M059J (cell line): ENCODE measurements around a stretch of chr2.

- RAMPAGE, long total RNA: no peak
Measured at GRCh38 chr2:237731679-237731968, 67.0 kb upstream of the RBM44 start.

- RAMPAGE, long total RNA: no peak
Measured at GRCh38 chr2:237735767-237736068, 62.9 kb upstream of the RBM44 start.

GRCh38 chr2:237904903-237905758 is 45.7 kb downstream of the RAMP1 start:
- RAMPAGE, long total RNA: no peak

GRCh38 chr2:238139034-238139887 is 793 bp downstream of the KLHL30 start:
- RAMPAGE, long total RNA: no peak

- RAMPAGE, long total RNA: no peak
Measured at GRCh38 chr2:238199639-238200186, 3.8 kb downstream of the ILKAP start.

DNA sequence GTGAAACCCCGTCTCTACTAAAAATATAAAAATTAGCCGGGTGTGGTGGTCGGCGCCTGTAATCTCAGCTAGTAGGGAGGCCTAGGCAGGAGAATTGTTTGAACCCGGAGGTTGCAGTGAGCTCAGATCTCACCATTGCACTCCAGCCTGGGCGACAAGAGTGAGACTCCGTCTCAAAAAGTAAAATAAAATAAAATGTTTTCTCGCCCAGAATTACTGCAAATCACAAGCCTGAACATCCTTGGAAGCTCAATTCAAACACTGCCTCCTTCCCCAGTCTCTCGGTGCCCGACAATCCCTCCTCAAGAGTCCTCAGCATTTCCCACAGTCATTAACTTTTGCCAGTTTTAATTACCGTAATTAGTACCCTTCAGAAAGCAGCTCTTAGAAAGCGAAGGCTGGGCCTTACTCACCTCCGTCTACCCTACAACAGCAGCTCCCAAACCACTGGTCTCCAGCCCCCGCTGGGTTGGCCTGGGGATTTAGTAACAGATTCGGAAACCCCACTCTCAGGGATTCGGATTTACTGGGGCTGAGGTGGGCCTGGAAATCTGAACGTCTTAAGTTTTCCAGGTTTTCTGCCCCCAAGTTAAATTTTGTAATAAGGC is 1.3 kb downstream of the ILKAP start:
- RAMPAGE, long total RNA: no peak

DNA sequence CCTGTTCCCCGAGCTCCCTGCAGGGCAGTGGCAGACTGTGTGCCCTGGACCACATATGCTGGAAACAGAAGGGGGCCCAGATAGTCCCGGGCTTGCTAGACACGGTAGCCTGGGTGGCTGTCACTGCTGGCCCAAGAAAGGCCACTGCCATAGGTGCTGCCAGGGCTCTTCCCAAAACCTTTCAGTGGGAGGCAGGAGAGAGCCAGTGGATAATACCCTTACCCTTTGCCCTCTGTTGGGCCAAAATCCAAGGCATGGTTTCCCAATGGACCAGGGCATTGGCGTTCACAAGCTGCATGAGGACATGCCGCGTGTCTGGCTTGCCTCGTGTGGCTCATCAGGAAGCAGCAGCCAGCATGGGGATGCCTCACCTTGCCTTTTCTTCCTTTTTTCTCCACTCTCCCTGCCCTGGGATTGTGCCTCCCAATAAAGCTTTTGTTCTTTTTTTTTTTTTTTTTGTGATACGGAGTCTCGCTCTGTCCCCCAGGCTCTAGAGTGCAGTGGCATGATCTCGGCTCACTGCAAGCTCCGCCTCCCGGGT is 9.3 kb upstream of the PER2 start:
- RAMPAGE, long total RNA: no peak

DNA sequence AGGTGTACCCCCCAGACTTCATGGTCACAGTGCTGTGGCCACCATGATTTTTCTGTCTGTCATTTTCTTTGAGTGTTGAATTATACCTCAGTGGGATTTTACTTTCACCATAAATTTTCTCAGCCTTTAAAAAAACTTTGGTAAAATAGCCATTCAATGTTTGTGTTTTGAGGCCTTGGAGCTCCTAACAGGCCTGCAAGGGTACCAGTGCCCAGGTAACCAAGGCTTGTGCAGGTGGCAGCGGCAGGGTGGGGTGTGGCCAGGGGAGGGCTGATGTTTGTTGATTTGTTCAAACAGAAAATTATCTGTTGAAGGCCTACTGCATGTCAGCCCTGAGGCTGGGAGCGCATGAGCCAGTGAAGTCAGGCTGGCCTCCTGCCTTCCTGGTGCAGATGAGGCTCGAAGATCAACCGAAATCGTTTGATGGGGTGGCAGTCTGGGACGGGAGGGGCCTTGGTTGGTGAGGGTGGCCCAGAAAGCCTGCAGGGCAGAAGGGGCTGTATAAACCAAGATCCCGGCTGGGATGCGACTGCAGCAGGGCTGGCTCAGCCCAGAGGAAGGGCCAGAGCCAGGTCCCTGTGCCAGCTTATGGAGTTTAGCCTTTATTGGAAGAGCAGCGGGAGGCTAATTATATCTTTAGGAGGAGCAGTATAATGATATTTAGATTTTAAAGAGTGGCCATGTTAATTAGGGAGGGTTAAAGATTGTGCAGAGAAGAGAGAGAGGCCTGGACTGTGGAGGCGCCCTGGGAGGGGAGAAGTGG is 24.8 kb downstream of the TRAF3IP1 start:
- RAMPAGE, long total RNA: no peak

GRCh38 chr2:238554388-238554827 is 127.7 kb downstream of the ASB1 start:
- RAMPAGE, long total RNA: no peak

DNA sequence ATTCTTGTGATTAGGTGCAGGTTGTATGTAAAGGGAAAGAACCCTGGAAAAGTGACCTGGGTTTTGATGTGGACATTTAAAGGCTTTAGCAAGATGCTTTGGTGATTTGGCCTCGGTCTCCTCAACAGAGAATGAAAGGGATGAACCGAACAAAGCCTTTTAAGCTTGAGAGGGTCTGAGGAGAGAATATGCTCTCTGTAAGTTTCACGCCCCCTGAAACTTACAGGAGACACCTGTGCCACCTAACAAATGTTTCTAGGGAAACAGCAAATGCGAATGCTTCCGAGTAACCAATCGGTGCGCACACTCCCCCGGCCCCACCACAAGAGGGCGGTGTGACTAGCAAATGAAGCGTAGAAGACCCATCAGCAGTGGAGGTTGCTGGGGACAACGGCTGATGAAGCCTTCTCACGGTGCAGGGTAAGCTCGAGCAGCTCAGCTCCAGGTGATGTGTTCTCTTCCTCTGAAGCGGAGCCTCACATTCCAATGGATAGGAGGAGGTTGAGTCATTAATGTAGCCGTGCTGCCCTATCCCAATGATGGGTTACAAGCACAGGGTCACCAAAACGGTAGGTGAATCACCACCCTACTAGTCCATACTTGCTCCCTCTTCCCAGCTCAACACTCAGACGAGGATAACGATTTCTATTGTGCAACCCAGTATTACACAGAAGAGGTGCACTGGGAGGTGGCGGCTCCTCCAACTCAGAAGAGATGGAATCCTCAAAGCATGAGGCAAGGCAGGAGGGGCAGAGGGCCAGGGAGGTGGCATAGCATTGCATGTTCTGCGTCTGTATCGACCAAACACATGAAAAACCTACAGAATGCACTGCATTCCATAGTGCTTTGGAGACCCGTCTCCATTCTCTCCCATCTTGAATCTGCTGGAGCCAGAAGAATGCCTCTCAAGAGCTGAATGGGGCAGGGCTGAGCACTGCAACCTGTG is 127.6 kb upstream of the TWIST2 start:
- RAMPAGE, long total RNA: no peak

DNA sequence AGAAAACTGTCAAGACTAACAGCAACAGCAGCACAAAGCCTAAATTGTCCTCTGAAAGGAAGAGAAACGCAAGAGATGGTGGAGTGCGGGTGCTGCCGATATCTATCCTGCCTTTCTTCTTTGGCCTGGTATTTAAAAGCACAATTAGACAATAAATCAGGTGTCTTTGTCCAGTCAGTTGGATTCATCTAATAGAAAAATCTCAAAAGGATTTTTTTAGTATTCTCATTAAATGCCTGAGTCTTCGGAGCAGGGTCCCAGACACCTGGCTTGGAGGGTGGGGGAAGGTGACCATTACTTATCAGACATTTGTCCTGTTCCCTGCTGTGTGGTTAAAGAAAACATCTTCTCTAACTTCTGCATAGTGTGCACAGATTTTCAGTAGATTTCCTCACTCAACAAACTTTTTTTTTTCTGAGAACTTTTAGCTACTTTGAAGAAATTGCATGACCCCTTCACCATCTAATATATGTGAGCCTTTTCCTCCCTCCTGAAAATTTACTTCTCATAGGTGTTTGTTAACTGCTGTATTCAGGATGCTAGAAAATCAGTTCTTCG is 3.4 kb downstream of the TWIST2 start:
- RAMPAGE, long total RNA: no peak

GRCh38 chr2:239114679-239115276 is 266.9 kb downstream of the TWIST2 start:
- RAMPAGE, long total RNA: no peak

DNA sequence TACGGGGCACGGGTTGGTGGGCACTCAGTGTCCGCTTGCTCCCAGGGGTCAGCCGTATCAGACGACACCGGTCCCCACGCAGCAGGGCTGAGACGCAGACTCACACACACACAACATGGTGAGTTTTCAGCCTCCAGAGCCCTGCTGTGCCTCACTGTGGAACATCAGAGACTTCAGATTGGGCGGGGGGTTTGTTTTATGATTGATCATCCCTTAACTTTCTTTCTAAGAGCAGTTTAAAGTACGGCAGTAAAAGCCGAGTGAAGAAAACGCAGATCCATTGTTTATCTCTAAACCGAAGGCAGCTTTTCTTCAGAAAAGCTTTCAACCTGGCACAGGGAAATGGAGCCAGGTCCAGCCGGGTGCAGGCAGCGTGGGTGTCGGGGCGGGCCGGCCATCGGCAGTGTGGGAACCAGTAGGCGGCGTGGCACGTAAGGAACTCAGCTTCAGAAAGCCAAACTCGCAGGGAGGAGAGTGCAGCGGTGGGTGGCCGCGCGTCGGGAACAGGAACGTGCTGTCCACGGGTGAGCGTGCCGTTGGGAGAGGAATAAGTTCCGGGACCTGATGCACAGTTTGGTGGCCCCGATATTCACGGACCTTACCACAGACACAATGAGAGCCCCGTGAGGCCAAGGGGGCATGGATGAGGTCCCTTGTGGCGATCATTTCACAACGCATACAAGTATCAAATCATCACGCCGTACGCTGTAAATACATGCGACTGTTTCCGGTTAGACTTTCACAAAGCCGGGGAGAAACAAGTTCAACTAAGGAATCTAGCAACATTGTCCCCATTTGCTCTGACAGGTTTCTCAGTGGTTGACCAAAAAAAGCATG is 270.3 kb downstream of the TWIST2 start:
- RAMPAGE, long total RNA: no peak

- RAMPAGE, long total RNA: no peak
Measured at GRCh38 chr2:239126413-239126675, 274.5 kb downstream of the HDAC4 start.

GRCh38 chr2:239131377-239132204 is 269.2 kb downstream of the HDAC4 start:
- RAMPAGE, long total RNA: no peak

GRCh38 chr2:239164262-239165010 is 236.4 kb downstream of the HDAC4 start:
- RAMPAGE, long total RNA: no peak

GRCh38 chr2:239221929-239222759 is 178.7 kb downstream of the HDAC4 start:
- RAMPAGE, long total RNA: no peak

DNA sequence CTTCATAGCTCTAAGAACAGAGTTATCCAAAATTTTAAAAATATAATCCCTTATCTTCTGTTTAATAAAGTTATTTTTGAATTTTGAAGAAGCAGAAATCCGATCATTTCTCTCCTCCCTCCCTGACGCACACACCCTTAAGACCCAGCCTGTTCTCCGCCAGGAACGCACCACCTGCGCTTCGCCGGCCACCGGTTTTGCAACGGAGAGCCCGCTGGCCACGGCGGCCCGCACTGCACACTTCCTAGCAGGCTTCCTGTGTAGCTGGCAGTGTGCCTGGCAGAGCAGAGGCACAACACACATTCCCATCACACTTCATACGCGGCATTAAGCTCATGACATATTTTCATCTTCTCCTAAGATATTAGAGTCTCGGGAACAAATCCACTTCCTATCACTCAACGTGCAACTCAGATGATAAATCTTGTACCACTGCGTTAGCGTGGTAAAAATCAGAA is 148.0 kb downstream of the HDAC4 start:
- RAMPAGE, long total RNA: no peak

GRCh38 chr2:239266908-239267975 is 133.6 kb downstream of the HDAC4 start:
- RAMPAGE, long total RNA: no peak

DNA sequence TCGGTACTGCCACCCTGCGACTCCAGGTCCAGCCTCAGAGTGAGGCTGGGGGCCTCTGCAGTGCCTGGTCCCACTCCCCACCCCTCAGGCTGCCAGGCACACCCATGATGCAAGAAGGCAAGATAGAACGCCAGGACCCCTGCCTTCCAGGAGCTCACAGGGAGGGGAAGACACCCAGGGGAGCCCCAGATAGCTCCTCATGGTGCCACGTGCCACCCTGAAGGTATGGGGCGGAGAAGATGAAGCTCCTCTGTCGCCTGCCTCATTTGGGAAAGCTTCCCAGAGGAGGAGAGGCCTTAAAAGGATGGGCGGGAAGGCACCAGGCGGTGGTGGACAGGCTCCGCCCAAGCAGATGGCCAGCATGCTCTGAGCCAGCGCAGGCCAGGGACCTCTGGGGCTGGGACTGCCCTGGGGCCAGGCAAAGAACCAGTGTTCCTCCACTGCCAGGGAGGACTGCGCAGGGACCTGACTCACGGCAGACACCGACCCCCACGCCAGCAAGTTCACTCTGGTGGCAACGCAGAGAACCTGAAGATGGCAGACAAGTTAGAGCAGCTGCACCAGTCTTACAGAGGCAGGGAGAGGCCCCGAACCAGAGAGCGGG is 125.1 kb downstream of the HDAC4 start:
- RAMPAGE, long total RNA: no peak